ENCODE measurements around a stretch of chr9.

DNA sequence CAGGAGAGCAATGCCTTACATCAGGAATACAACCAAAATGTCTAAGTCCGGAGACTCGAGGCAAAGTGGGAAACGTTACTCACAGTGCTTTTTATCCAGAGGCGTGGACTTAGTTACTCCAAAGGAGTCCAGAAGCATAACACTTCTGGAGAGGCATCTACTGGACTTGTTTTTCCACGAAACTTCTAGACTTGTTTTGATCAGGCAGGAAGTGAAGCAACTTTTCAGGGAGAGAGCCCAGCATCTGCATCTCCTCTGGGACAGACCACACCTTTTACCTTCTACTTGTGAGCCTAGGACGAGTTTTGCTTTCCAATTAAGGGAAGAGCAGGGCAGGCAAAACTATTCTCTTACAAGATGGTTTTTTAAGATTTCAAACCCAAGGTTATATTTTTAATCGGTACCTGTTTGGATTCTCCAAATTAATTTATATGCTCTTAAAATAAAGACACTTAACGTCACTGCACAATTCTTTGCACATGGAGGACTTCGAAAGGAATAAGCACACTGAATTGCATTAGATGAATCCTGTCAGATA, 1.1 kb upstream of the TJP2 start:
- PRO-cap: no peak

- PRO-cap: no peak
Observed at GRCh38 chr9:69215792-69216741, 42.0 kb downstream of the TJP2 start.

DNA sequence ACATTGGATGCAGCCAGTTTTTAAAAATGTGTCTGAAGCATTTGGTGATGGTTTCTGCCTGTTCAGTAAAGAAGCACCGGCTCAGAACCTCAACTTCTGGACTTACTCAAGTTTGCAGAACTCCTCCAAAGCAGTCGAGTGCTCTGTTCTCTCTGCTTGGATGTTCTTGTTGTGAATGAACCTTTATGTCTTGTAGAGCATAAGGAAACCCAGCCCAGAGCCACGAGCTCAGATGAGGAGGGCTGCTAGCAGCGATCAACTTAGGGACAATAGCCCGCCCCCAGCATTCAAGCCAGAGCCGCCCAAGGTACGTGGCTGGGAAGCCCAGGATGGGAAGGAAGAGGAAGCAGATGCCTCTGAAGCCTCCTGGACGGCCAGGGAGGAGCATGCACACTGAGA, 75.1 kb downstream of the TJP2 start:
- PRO-cap: no peak

DNA sequence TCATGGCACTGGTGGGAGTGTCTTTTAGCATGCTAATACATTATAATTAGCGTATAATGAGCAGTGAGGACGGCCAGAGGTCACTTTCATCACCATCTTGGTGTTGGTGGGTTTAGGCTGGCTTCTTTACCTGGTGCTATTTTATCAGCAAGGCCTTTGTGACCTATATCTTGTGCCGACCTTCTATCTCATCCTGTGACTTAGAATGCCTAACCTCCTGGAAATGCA, 17.8 kb upstream of the ENTREP1 start:
- PRO-cap: no peak

DNA sequence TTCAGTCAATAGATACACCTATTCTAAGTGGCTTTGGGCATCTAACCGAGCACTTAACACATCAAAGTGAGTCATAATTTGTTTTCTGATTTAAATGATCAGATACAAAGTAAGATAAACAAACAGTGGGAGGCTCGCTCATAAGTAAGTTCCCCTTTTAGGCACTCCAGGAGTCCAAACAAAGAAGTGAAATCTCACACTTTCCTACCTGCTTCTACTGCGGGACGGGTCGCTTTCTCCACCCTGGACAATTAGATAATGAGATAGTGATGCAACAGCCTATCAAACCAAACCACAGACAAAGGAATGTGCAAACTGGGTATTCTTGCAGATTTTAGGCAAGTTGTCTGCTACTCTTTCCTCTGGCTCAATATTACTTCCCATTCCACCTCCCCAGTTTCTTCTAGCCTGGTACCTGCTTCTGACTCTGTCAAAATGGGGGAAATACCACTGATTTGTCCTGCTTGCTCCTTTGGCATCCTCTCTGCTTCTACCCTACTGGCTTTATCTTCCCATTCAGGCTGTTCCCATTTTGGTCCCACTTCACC, 89.9 kb downstream of the APBA1 start:
- PRO-cap: no peak

DNA sequence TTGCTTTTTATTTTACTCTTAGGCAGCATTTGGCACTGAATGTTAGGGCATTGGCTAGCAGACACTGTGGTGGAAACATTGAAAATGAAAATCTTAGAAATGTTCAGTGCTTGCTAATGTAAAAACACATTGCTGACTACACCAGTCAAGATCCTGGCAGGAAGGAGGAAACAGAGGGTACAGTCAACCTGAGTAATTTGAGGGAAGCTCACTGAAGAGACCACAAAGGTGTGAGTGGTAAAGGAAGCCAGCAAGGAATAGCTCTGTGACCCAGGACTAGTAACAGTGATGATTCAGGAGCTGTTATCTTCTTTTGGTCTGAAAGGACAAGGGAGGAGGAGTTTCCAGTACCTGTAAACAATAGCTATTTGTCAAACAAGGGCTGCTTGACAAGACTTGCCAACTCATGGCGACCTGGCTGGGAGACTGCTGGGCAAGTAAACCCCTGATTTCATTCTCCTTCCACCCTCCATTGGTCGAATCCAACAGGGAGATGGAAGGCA, 68.0 kb downstream of the MAMDC2 start:
- PRO-cap: no peak

GRCh38 chr9:70204503-70205373, 54.0 kb upstream of the SMC5 start:
- PRO-cap: no peak

GRCh38 chr9:70218156-70218687, 40.6 kb upstream of the SMC5 start:
- PRO-cap: no peak

DNA sequence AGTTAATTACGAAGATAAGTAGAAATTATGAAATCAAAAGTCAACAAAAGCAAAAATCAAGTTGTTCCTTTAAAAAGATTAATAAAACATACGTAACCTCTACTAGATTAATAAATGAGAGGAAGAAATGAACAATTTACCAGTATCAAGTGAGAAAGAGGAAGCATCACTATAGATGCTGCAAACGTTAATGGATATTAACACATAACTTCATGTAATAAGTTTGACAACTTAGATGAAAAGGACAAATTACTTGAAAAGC, 3.6 kb upstream of the SMC5 start:
- PRO-cap: unidirectional peak, plus-strand start at position 142 of the sequence

- PRO-cap: no peak
Observed at GRCh38 chr9:70327655-70328036, 68.9 kb downstream of the SMC5 start.

DNA sequence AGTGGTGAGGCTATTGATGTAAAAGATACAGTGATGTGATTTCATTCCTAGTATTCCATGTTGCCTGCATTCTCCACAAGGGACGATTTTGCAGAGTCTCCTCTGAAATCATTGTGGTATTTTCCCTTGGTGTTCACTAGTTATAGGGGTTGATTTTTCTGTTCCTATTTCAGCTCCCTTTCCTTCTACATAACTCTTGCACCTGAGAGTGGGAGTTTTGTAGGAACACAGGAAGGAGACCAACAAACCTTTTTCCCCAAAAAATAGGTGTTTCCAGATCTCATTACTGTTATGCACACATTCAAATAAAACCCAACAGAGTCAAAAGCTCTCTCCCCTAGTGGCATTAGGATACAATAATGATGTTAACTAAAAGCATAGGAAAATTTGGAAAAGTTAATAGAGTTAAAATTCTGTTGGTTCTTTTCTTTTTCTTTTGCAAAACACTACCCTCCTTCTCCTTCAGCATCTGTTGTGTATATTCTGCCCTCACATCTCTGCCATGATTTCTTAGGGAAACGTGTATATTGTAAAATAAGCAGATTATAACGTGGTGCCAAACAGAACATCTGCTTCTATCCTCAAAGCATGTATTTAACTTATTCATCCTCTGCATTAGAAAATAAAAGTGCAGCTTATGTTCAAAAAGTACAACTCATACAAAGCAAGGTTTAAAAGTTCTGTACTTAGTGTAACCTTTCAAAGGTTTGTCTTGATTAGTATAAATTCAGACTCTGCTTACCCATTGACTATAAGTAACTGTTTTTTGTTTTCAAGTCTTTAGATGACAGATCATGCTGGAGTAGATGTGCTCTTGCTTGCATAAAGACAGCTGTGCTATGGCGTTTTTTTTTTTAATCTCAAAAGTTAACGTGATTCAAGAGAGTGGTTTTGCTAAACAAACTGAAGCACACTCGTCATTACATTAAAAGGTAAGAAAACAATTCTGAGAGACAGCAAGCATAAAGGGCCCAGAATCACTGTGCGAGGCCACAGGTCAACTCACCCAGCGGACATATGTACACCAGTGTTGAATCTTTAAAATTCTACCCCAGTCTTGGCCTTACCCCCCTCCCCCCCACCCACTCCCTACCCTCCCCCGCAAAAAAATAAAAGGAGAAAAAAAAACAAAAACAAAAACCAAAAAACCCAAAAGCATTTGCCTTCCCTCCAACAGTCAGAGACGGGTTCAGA, 27.7 kb downstream of the KLF9 start:
- PRO-cap: no peak

GRCh38 chr9:70409670-70410268, 4.7 kb downstream of the KLF9 start:
- PRO-cap: no peak

GRCh38 chr9:70439932-70440477, 25.5 kb upstream of the KLF9 start:
- PRO-cap: no peak

- PRO-cap: no peak
Observed at GRCh38 chr9:70492866-70493490, 78.5 kb upstream of the KLF9 start.

DNA sequence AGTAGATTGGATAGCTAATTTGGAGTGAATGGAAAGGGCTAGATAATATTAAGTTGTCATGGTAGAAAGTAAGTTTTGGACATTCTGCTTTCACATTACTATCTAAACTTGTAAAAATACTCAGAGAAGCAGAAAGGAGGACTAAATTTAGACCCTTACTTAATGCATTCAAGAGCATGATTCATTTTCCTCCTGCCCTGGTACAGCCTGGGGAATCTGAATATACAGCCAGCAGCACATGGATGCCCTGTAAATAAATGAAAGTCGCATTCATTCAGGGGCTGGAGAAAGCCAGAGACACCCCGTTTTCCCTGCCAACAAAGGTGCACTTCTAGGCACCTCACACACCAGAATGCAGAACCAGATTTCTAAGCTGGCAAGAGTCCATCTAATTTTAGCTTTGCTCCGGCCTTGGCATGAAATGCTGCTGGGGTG, 172.7 kb upstream of the KLF9 start:
- PRO-cap: no peak

DNA sequence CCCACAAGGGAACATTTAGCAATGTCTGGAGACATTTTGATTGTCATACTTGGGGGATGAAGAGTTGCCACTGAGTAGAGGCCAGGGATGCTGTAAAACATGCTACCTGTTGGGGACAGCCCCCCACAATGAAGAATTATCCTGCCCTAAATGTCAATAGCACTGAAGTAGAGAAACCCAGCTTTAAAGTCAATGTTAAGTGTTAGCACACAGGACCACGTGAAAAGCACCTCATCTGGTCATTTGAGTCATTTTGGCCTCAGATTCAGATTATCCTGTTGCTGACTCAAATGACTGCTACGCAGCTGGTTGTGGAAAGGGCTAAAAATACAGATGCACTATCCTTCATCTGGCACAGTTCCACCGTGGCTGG, 195.0 kb upstream of the KLF9 start:
- PRO-cap: no peak

- PRO-cap: no peak
Observed at GRCh38 chr9:71683245-71683897, 84.9 kb downstream of the CEMIP2 start.

DNA sequence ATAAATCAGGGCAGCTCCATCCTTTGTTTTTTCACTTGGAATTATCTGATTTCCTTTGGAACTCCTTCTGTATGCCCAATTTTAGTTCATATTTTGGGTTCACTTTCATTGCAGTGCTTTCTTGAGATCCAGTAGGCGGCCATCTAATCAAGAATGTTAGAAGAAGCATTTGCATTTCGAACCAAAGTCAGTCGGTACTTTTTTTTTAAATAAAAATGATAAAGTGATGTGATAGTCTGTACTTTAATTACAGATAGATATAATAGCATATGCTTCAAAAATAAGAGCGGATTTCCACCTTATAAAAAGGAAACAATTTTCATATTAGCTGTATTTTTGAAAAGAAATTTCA, 71.1 kb downstream of the CEMIP2 start:
- PRO-cap: no peak

DNA sequence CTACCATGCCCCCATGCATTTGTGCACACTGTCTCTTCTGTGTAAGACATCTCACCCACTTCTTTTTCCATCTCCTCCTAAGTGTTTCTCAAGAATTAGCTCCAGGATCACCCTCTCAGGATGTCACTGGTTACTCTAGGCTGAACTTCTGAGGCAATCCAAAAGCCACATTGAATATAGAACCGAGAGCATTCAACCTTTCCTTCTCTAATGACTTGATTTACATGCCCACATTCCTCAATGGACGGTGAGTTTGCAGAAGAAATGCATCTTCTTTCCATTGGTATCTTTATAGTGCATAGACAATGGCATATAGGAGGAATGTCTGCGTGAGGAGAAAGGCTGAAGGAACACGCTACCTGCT, 68.6 kb downstream of the CEMIP2 start:
- PRO-cap: no peak

DNA sequence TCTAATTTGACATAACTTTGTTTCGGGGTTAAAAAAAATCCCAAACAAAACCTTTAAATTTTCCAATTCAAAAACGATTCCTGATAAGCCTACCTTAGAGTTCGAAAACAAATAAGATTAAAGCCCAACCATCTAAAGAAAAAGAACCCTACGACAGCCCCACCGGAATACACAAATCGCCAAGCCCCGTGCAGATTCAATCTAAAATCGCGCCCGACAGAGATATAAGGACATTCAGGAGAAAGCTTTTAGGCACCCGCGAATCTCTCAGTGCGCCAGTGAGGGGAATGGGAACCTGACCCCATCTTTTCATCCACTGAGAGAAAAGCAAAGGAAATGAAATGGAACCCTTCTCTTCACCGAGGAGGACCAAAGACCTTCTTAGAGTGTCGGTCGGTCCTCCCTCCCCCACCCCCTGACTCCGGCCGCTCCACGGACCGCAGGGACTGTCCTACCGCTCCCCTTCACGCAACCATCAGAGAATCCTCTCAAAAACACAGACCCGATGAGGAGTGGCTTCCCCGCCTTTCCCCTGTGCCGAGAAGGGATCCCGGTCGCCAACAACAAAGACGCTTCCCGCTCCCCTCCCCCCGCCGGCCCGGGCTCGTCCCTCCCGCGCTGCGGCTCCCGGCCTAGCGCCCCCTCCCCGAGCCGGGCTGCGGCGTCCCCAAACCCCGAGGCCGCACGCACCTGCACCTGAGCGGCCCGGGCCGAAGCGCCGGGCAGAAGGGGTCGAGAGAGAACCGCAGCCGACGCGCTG, 869 bp downstream of the ABHD17B start:
- PRO-cap: bidirectional peak, plus-strand start at position 699 of the sequence, minus-strand start at position 536 of the sequence

Data from bile duct (tissue), 1 donor.